Epithelial cell of proximal tubule (primary cell): ENCODE results near the genes ACTL7A and ELP1.

GRCh38 chr9:105458358-105458916 lies 10.6 kb downstream of the FSD1L start:
- RAMPAGE, long total RNA: no peak
- RRBS: no CpG with 5 or more reads among the region's 6 CpGs

GRCh38 chr9:105581838-105582417 lies 24.0 kb downstream of the FKTN start:
- RAMPAGE, long total RNA: no peak
- RRBS: no CpG with 5 or more reads among the region's 28 CpGs

- RAMPAGE, long total RNA: no peak
- RRBS: no CpG with 5 or more reads among the region's 1 CpG
Measured at GRCh38 chr9:106868130-106868526, 5.2 kb downstream of the ZNF462 start.

- RAMPAGE, long total RNA: no peak
- RRBS: no CpG with 5 or more reads among the region's 6 CpGs
Measured at GRCh38 chr9:106889245-106889532, 26.2 kb downstream of the ZNF462 start.

DNA sequence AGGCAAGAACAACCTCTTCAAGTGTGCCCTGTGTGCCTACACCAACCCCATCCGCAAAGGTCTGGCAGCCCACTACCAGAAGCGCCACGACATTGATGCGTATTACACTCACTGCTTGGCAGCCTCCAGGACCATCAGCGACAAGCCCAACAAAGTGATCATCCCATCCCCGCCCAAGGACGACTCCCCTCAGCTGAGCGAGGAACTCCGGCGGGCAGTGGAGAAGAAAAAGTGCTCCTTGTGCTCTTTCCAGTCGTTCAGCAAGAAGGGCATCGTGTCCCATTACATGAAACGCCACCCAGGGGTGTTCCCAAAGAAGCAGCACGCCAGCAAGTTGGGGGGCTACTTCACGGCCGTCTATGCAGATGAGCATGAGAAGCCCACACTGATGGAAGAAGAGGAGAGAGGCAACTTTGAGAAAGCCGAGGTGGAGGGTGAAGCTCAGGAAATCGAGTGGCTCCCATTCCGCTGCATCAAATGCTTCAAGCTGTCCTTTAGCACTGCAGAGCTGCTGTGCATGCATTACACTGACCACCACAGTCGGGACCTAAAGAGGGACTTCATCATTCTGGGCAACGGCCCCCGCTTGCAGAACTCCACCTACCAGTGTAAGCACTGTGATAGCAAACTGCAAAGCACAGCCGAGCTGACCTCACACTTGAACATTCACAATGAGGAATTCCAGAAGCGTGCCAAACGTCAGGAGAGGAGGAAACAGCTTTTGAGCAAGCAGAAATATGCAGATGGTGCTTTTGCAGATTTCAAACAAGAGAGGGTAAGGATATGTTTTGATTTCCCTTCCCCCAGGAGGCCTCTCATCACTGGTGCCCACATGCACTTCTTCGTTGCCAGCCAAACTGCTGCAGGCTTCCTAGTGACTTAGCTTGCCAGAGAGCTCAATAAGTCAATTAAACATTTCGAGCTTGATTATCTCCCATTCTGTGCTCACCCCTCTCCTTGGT lies 66.3 kb downstream of the ZNF462 start:
- RAMPAGE, long total RNA: no peak
- RRBS: no CpG with 5 or more reads among the region's 27 CpGs

- RAMPAGE, long total RNA: no peak
- RRBS: no CpG with 5 or more reads among the region's 3 CpGs
Measured at GRCh38 chr9:107176829-107177196, 106.3 kb upstream of the RAD23B start.

DNA sequence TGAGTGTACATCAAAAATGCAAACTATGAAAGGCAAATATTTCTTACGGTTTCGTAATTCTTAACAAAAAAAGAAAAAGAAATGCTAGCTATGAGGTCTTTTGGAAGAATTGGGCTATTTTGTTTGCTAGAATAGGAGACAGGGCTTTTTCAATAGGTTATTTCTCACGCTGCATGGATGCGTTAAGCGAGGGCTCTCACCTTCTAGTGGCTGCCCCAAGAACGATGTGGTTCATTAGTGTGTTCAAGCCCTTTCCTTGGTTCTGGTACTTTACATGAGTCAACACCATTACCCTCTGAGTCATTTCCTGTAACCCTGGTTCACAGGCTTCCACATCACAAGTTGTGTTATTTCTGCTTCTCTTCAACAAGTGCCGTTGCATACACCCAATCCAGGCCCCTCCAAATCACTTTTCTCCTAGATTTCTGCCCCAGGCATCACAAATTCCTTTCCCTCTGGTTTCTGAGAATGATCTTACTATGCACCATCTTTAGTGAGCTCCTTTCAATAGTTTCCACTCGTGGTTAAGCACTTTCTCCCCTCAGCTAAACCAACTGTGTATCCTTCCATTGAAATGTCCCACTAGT lies 69.6 kb upstream of the RAD23B start:
- RAMPAGE, long total RNA: no peak
- RRBS: no CpG with 5 or more reads among the region's 8 CpGs

GRCh38 chr9:107331297-107331837 lies 48.3 kb downstream of the RAD23B start:
- RAMPAGE, long total RNA: no peak
- RRBS: no CpG with 5 or more reads among the region's 10 CpGs

DNA sequence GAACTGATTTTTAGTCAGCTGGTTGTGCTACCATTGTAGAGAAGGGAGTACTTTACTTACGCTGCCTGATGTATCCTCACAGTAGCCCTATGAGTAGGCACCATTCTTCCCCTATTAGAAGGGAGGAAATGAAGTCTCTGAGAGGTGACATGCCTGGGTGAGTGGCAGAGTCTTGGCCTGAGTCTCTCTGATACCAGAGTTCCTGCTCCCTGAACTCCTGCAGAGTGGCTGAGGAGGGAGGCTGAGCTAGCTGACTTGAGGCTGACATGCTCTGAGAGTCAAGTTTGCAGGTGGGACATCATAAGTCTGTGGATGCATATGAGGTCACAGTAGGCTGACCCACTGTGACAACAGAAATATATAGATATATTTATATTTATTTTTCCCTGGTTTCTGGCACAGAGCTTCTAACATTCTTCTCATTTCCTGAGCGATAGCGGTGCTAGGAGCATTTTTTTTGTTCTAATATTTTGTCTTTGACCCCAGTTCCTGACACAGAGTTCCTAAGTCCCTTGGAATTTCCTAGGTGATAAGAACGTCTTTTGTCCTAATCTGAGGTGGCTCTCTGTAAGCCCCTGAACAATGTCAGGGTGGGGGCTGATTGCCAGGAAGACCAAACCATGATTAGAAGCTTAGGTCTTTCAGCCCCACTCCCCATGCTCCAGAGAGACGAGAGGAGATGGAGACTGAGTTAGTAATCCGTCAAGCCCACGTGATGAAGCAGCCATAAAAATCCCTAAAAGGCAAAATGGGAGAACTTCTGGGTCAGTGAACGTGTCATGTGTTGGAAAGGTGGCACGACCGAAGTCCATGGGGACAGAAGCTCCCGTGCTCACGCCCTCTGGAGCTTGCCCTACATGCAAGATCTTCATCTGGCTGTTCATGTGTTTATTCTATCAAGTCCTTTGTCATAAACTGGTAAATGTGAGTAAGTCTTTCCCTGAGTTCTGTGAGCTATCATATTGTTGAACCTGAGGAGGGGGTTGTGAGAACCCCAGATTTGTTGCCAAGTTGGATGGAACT lies 85.4 kb downstream of the RAD23B start:
- RAMPAGE, long total RNA: no peak
- RRBS: no CpG with 5 or more reads among the region's 12 CpGs

GRCh38 chr9:107485040-107486215 lies 4.1 kb downstream of the KLF4 start:
- RAMPAGE, long total RNA: no peak
- RRBS: no CpG with 5 or more reads among the region's 18 CpGs

- RAMPAGE, long total RNA: no peak
- RRBS: 2% methylated on average over 15 of the region's 93 CpGs
Measured at GRCh38 chr9:107489924-107490893, 640 bp upstream of the KLF4 start.

DNA sequence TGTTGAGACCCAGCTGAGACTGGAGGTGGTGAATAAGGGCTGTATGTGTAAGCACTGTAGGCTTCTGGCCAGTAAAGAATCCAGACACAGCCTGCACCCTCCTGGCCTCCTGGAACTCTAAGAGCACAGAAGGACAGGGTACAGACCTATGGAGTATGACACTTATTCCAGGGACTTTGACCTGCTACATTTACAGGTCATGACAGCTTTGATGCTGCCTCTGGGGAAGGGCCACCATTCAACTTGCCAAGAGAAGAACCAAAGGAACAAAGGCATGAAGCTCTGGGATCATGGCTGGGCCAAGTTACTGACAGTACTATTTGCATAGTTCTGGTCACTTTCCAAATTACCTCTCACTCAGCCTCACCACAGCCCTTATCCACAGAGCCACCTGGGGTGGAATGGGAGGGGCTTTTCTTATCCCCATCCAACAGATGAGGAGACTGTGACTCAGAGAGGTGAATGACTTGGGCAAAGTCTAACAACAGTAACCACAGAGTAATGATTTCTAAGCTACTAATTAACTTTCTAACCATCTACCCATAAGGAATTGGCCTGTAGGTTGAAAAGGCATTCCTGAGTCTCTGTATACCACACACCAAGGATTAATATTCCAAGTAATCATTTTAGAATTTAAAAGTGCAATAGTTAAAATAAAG lies 604.5 kb upstream of the KLF4 start:
- RAMPAGE, long total RNA: no peak

DNA sequence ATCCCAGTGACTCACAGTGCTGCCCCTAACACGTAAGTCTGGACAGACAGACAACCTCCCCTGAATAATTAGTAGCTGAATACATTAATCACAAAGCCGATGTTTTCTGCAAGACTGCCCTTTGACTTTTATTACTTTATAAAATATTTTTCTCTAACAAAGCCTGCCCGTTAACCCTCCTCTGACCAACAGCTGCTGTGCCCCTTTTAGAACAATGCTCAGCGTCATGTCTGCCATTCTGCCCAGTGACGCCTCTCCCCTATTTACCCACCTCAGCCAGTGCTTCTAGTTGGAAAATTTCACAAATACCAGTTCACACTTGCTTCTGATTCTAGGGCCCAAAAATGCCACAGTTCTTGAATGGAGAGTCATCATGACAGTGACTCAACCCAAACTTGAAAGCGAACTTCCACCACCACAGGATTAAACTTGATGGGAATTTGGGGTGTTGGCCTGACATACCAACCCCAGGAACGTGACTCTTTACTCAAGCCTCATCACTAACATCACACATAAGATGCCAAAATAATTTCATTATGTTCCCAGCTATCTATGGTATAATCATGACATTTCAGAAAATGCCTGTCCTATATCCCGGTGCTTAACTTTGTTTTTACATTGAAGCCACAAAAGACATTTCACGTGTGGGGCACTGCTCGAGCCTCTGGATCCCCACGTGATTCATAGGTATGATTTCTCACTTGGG lies 221.1 kb downstream of the ACTL7B start:
- RAMPAGE, long total RNA: no peak
- RRBS: no CpG with 5 or more reads among the region's 11 CpGs

DNA sequence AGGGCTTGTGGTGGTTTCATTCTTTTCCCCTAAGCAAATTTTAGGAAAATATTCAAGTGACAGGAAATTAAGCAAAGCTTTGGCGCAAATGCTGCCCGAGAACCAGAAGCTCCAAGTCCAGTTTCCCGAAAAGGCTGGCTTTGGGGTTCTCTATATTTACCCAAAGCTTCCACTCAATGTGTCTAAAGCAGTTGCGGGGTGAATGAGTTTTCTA lies 147.0 kb downstream of the ACTL7B start:
- RAMPAGE, long total RNA: no peak
- RRBS: no CpG with 5 or more reads among the region's 4 CpGs

DNA sequence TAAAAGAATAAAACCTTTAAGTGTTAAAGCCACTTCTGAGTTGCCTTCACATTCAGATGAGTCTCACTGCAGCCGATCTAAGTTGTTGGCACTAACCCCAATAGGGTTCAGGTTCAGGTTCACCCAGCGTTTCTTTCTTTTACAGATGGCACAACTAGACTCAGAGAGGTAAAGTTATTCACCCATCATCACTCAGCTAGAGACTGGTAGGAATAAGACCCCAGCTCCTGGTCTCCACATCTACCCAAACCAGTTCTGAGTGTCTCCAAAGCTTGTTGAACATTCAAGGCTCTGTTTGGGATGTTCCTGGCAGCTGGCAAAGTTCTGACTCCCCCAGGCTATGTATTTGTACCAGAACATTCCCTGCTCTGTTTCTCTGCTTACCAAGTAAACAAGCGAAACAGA lies 146.0 kb downstream of the ACTL7B start:
- RAMPAGE, long total RNA: no peak
- RRBS: no CpG with 5 or more reads among the region's 3 CpGs

- RAMPAGE, long total RNA: no peak
- RRBS: no CpG with 5 or more reads among the region's 14 CpGs
Measured at GRCh38 chr9:108842830-108843239, 13.0 kb downstream of the ACTL7B start.

GRCh38 chr9:108862027-108862586 lies at the start of gene ACTL7A:
ACTL7A (plus strand) TSS chr9:108862266.
- RAMPAGE, long total RNA: no peak
- RRBS: no CpG with 5 or more reads among the region's 11 CpGs

GRCh38 chr9:108933812-108934210 lies at the start of gene ELP1:
ELP1 (minus strand) TSS chr9:108934124.
- RAMPAGE, long total RNA: no peak
- RRBS: 1% methylated on average over 6 of the region's 39 CpGs

DNA sequence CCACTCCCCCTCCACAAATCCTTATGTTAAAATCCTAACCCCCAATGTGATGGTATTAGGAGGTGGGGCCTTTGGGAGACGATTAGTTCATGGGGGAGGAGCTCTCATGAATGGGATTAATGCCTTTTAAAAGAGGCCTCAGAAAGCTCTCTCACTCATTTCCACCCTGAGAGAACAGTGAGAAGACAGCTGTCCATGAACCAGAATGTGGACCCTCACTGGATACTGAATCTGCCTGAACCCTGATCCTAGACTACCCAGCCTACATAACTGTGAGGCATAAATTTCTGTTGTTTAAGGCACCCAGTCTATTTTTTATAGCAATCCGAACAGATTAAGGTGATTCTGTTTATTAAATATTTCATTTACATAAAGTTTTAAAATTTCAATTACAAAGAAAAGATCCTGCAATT lies 7.9 kb downstream of the CTNNAL1 start:
- RAMPAGE, long total RNA: no peak
- RRBS: no CpG with 5 or more reads among the region's 2 CpGs

DNA sequence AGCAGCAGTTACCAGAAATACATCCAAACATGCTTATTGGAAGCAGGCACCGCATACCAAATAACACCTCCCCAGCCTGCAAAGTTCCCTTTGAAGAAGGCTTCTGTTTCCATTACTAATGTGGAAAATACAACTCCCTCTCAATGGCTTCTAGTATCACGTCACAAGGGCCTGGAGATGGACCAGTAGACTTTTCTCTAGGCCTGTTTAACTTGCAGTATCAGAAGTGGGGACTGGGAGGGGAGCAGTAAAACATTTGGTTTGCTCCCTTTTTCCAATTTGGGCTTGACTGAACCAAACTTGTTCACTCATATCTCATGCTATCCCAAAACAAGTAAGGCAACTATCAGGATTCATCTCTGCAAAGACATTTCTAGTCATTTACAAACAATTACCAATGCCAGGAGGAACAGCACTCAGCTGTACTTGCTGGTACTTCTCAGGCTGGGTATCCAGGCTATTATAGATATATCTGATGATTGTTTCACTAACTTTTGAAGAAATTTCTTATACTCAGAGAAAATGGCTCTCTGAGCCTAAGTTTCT lies 20.6 kb downstream of the TMEM245 start:
- RAMPAGE, long total RNA: no peak
- RRBS: no CpG with 5 or more reads among the region's 2 CpGs